Umbilical cord (tissue), 2 donors: ENCODE data around the gene NOVA1.

DNA sequence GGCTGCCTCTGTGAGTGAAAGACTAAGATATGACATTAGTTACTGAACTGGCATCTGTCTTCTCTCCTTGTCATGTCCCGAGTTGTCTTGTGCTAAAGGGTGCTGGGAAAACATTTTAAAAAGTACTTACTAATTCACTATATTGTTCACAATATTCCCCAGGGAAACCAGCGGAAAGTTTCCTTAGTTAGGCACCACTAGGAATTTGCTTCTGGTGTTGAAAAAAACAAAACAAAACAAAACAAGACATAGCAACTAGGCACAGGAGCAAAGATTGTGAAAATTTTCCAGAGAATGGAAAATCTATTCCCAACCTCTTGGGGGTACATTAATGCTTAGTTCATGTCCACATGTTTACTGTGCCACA is 169.9 kb downstream of the STXBP6 start:
- RAMPAGE, long total RNA, result no peak

DNA sequence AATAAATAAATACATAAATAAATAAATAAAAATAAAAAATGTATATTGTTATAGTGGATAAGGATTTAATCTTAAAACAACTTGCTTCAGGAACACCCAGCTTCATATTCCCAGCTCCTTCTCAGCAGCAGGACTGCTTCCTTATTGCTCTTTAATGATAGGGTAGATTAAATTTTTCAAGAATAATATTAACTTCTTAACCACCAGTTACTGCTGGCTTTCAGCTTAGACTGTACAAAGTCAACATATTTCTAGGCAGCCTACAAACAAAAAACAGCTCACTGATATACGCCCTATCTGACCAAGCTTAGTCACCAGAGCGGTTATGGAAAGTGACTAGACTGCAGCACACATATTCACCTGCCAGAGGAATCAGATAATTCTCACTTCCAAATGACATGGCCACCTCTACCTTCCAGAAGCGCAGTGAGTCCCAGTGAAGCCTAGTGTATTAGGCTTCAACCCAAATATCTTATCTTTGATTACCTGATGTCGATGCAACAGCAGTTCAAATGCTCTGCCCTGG is 8.6 kb downstream of the STXBP6 start:
- RAMPAGE, long total RNA, result no peak

GRCh38 chr14:26337299-26337745 is 260.5 kb downstream of the NOVA1 start:
- RAMPAGE, long total RNA, result no peak

- RAMPAGE, long total RNA, result no peak
Observed at GRCh38 chr14:26597966-26598755, at the start of gene NOVA1. TSS of gene NOVA1 (minus strand) at chr14:26598033.

DNA sequence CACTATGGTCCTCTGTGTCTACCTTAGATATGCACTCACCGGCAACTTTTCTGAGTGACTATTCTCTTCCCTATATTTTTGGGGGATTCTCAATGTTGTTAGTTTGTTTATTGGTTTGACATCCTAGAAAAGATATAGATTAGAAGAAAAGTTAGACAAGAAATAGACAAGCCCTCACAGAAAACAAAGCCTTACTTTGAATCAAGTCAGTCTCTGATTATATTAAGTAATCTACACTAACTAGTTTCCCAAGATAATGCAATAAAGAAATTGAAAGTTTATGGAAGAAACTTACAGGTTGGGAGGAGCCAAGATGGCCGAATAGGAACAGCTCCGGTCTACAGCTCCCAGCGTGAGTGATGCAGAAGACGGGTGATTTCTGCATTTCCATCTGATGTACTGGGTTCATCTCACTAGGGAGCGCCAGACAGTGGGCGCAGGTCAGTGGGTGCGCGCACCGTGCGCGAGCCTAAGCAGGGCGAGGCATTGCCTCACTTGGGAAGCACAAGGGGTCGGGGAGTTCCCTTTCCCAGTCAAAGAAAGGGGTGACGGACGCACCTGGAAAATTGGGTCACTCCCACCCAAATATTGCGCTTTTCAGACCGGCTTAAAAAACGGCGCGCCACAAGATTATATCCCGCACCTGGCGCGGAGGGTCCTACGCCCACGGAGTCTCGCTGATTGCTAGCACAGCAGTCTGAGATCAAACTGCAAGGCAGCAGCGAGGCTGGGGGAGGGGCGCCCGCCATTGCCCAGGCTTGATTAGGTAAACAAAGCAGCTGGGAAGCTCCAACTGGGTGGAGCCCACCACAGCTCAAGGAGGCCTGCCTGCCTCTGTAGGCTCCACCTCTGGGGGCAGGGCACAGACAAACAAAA is 578.2 kb upstream of the FOXG1 start:
- RAMPAGE, long total RNA, result no peak

DNA sequence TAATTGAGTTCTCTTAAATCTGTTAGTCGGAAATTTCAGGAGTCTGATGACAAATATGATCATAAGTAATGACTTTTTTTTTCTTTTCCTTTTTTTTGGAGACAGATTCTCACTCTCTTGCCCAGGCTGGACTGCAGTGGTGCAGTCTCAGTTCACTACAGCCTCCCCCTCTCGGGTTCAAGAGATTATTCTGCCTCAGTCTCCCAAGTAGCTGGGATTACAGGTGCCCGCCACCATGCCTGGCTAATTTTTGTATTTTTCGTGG is 321.8 kb downstream of the PRKD1 start:
- RAMPAGE, long total RNA, result no peak

DNA sequence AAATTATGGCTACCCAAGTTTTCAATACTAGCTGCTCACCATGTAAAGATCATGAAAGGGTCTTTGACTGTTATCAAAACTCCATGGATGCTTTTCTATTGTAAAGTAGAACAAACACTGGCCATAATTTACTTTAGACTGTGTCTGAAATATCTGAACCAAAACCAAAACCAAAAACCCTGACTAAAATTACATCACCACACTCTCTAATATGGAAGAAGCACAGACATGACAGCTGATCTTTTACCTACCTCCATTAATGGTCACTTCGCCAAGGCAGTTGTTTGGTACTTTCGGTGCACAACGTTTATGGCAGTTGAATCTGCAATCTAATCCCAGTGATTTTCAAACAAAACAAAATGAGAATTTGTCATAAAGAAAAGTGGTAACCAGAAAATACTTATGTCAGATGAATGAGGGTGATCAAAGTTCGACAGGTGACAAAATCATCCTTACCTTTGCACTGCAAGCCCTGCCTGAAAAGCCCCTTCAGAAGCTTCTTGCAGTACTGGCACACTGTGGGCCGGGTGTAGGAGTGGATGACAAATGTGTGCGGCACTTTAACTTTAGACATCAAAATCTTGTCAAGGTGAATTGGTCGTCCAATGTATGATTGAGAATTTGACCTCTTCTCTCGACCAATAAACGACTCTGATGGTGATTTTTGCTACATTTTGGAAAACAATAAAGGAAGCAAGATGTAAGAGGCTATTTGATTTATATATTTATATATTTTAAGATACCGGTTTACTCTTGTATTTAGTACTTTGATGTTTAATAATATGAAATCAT is 289.2 kb downstream of the PRKD1 start:
- RAMPAGE, long total RNA, result no peak

DNA sequence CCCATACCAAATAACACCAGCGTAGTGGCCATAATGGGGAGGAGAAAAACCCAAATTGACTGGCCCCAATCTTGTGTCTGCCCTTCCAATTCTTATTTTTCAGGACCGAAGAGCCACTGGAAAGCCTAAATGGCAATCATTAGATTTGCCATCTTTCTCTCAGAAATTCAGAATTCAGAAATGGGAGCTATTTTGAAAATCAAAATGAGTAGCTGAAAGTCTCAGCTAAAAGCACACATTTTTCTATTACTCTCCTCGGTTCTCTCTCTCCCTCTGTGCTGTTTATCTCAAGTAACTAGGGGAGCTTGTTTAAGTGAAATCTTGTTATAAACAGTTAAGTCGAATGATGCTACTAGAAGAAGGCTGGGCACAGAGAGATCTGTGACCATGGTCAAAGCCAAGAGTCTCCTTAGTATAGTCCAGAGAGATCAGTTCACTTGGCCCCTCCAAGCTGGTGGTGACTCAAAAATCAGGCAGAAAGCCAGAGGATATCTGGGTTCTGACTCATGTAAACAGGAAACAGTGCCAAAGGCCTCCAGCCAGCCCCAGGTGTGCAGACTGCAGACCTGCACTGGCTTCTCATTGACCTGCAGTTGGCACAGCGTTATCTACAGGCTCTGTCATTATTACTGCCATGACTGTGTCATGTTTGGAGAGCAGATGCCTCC is 295.5 kb upstream of the PRKD1 start:
- RAMPAGE, long total RNA, result no peak

GRCh38 chr14:30676261-30676690 is 54.2 kb downstream of the SCFD1 start:
- RAMPAGE, long total RNA, result no peak

DNA sequence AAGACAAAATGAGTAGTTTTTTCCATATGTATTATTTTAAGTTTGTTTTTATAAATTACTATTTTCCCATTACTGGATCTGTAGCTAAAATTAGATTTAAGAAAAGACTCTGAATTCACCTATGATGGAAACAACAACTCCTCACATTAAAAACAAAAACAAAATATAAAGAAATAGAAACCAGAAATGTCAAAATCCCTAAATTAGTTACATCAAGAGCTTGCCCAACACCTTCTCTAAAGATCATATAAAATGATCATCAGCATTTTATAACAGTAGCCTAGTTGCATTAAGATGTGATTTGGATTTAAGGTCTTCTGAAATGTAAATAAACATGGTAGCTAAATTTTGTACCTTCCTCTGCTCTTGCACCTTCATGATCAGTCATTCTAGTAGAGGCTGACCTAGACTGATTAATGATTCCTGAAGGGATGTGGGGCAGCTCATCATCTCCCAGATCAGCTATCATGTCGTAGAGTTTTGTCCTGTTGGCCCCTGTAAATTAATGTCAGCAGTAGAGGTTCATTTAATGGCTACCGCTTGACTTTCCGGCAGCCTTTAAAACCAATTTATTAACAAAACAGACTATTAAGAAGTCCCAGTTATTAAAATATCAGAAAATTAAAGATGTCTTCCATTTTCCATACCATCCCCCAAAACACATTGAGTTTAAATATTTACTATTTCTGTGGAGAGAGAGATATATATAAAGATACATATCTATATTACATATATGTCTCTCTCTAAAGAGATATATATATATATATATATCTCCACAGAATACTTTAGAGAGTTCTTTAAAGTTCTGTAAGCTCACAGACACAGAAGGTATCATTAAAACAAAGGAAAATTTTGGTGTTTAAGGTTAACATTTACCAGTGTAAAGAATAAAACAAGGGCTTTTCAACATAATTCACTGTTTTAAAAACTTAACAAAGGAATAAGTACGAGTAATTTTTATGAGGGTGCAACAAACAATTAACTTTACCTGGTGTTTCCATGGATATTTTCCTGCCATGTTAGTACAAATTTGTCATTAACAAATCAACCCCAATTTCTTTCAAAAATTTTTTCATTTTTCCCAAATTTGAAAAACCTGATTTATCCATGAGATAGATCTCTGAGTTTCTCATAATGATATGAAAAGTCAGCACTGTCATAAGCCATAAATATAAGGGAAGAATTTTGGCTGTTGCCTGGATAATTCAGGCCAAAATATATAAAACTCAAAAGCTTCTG is 44.7 kb downstream of the COCH start:
- RAMPAGE, long total RNA, result no peak

DNA sequence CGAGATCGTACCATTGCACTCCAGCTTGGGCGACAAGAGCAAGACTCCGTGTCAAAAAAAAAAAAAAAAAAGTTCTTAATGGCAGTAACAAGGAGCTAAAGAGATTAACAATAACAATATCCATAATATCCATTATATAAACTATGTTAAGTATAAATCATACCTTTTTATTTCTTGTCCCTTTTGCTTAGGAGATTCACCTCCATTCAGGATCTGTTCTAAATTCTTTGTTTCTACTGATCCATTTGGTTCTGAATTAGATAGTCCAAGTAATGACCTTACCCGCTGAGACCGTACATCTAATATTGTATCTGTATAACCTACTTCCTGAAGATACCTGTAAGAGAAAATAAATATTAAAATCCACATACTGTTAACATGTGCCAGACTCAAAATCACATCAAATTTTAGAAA is 72.6 kb downstream of the COCH start:
- RAMPAGE, long total RNA, result no peak

DNA sequence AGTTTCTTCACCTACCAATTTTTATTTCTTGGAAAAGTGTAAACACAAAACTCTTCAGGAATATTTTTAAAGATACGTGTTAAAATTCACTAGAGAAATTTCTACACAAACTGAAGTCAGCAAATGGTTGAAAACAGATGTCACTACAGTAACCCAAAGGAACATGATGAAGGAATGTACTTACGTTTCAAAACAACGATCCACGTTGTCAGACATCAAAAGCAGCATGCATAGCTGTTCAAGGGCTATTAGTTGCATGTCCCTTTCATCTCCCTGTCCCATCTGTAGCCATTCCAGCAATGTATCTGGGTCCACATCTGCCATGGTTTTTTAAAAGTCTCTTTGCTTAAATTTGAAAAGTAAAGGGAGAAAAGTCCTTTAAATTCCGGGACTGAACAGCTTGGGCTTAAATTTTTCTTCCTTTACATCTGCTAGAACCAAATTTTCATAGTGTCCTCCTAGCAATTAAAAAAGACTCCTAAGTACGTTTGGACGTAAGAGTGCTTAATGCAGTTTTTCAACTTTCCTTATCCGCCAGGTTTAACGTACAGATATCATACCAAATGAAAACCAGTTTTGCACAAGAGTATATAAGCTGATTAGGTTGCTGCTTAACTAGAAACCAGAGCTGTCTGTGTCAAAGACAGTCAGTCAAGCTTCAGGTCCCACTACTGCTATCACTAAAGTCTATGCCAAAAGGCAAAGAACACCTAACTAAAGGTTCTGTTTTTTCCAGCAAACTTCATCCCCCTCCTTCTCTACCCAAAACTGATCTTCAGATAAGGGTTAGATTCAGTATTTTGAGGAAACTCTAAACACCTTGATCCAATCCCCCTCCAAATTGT is 1.8 kb downstream of the HECTD1 start:
- RAMPAGE, long total RNA, result no peak

DNA sequence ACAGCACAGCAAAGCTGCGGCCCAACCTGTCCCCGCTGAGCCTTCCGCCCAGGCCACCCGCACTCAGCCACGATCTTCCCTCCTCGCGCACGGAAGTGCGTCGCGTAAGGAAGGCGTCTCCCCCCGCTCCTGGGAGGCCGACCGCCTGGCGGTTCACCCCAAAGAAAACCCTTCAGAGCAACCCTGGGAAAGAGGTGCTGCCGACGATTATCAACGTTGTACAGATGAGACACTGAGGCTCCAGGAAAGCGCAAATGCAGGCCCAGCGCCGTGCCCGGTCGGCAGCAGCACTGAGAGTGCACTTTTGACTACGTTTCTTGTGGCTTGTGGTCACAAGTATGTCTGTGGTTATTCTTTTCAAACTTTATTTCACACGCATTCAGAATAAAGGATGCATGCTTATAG is 499 bp upstream of the HECTD1 start:
- RAMPAGE, long total RNA, result no peak

- RAMPAGE, long total RNA, result no peak
Observed at GRCh38 chr14:31927119-31927780, 149.9 kb upstream of the ARHGAP5 start.

DNA sequence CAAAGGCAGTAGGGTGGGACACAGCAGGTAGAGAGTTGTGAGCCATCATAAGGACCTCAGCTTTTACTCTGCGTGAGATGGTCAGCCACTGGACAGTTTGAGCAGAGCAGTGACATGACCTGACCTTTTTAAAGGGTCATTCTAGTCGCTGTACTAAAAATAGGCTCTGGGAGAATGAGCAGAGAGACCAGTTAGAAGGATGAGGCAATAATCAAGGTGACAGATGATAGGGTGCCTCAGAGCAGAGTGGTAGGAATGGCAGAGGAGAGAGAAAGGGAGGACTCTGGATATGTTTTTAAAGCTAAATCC is 83.6 kb upstream of the ARHGAP5 start:
- RAMPAGE, long total RNA, result no peak

DNA sequence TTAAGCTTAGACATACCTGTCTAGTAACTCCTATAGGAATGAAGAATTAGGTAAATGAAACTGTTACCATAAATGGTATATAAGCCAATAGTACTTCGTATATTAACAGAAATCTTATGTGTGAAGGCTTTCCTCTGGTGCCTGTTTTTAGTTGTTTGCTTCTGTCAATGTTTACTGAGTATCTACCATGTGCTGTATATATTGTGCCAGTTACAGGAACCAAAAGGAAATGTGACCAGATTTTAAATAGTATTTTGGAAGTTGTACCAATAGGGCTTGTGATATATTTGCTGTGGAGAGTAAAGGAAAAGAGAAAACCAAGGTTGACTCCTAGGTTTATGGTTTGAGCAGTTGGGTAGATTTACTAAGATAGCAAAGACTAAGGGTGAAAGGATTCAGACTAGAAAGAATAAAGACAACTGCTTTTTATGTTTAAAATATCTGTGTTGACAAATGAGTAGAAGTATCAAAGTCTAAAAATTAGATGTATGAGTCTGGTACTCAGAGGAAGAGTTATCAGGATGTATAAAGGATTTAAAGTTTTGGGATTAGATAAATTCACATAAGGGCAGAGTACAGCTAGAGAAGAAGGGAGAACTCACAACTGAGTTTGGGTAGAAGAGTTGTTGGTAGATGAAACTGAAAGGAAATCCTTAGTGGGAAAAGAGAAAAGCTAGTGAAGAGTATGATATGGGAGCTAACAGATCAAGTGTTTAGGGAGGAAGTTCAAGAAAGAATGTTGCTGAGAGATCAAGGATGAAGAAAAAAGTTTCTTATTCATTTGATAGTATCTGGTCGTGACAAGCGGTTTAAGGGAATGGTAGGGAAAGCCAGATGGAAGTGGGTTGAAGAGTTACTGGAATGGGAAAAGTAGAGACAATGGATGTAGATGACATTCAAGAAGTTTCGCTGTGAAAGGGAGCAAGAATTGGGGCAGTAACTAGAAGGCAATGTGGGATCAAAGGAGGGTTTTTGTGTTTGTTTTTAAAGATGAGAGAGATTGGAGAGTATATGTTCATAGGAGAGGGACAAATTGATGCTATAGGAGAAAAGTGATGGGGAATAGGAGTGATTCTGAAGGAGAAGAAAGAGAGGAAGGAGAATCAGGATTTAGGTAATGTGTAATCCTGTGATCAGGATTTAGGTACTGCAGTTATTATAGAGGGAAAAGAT is 30.6 kb downstream of the ARHGAP5 start:
- RAMPAGE, long total RNA, result no peak

GRCh38 chr14:32110284-32111475 is 33.6 kb downstream of the ARHGAP5 start:
- RAMPAGE, long total RNA, result no peak

DNA sequence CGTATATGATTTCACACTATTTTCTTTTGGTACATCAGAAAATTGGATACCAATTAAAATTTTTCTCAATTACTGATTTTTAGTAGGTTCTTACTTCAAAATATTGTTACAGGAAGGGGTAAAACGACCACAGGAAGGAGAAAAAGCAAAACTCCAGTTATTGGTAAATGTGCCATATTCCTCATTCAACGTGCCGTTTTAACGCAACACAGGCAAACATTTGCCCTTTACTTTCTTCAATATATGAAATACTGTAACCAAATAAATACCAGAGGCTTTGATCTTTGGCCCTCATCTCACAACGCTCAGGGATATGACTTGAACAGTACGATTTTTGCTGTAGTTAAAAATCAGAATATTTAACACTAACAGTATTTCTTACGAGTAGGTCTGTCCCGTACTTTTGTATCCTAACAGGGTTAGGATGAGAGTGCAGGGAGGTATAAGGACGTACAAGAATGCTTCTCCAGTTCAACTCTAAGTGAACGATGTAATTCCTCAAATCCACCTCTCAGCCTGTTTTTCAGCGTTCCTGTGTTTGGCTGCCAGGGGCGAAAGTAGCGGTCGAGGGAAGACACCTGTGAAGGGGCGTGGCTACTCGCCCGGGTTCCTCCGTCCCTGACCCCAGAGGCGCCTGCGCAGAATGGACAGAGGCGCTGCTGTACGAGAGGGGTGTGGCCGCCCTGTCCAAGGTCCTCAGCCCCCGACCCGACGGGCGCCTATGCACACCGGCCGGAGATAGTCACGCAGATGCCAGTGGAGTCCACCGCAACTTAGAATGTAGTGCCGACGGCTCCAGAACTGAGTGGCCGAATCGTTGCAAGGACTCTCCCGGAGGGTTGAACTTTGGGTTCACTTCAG is 123.8 kb downstream of the ARHGAP5 start:
- RAMPAGE, long total RNA, result no peak

- RAMPAGE, long total RNA, result no peak
Observed at GRCh38 chr14:32426894-32427572, 97.9 kb downstream of the AKAP6 start.

DNA sequence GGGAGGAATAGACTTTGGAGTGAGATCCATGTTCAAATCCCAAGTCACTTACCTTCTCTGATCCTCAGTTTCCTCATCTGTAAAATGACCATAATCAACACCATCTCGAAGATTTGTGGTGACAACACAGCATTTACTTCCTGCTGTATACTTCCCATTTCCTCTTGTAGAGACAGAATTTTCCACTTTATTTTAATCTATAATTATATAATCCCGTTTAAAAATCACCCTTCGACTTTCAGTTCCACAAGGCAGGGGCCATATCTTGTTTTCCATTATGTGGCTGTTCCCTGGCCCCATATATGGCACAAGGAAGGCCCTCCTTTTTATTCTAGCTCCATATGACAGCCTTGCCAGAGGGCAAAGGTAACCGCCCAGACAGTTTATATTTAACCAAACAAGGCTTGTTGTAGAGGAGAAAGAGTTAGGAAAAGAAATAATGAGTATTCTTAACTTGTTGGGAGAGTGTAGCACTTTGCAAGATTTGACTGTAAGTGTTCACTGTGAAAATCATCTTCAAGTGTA is 243.1 kb downstream of the AKAP6 start:
- RAMPAGE, long total RNA, result no peak